Mammary epithelial cell (primary cell): ENCODE measurements around the gene UPK2.

- CAGE, long polyA plus RNA, result no peak
- RRBS, result no CpG with 5 or more reads among the region's 30 CpGs
Observed at GRCh38 chr11:118533846-118535069, 3.3 kb downstream of the TMEM25 start.

GRCh38 chr11:118572141-118572237 lies 220 bp upstream of the ARCN1 start:
- CAGE, long polyA plus RNA, result no peak
- RRBS, result no CpG with 5 or more reads among the region's 3 CpGs

GRCh38 chr11:118580859-118581446 lies 8.7 kb downstream of the ARCN1 start:
- CAGE, long polyA plus RNA, result no peak
- RRBS, result no CpG with 5 or more reads among the region's 10 CpGs

GRCh38 chr11:118608307-118609289 lies 1.2 kb downstream of the PHLDB1 start:
- CAGE, long polyA plus RNA, result no peak
- RRBS, result 3% methylated on average over 36 of the region's 79 CpGs

- CAGE, long polyA plus RNA, result no peak
- RRBS, result 99% methylated on average over 3 of the region's 13 CpGs
Observed at GRCh38 chr11:118630919-118631703, 23.7 kb downstream of the PHLDB1 start.

DNA sequence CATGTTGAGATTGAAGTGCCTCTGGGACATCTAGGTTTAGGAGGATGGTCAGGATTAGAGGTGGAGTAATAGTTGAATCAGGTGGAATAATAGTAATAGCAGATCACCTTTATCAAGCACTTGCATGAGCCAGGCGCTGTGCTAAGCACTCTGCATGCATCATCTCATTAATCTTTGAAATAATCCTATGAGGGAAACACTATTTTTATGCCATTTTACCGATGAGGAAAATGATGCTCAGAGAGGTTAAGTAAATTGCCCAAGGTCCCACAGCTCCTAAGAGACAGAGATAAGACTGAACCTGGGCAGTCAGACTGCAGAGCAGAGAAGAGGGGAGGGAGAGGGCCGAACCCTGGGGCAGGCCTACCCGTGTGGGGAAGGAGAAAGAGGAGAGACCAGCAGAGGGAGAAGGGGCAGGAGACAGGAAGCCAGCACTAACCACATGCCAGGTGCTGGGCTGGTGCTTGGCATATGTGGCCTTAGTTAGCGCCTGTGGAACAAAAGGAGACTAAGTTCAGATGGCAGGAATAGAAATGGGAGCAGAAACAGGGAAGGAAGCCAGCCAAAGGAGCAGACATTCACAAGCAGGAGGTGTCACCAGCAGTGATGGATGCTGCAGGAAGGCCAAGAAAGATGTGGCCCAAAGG lies 27.0 kb downstream of the TREH start:
- CAGE, long polyA plus RNA, result no peak
- RRBS, result no CpG with 5 or more reads among the region's 5 CpGs

- CAGE, long polyA plus RNA, result no peak
- RRBS, result no CpG with 5 or more reads among the region's 4 CpGs
Observed at GRCh38 chr11:118700156-118700740, 20.8 kb upstream of the TREH start.

- CAGE, long polyA plus RNA, result no peak
- RRBS, result no CpG with 5 or more reads among the region's 11 CpGs
Observed at GRCh38 chr11:118719032-118719761, 39.7 kb upstream of the TREH start.

DNA sequence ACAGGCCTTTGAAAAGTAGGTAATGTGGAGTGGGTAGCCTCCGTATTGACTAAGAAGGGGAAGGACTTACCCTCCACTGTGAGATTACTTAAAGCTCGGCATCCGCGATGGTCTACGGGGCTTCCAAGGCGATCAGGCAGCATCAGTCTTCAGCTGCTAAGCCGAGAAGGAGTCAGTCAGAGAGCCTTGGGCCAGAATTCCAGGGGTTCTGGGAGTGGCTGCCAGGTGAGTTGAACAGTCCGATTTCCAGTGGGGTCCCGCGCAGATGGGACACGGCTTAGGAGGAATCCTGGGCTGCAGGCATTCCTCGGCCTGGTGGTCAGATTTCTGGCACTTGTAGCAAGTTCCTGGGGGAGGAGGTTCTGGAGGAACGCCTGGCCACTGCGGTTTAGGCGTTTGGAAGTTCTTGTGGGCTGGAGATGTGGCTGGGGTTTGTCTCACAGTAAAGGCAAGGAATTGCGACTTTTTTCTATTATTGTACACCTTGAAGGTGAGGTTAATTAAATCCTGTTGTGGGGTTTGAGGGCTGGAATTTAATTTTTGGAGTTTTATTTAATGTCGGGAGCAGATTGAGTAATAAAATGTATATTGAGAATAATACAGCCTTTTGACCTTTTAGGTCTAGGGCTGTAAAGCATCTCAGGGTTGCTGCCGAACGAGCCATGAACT lies 40.8 kb upstream of the TREH start:
- CAGE, long polyA plus RNA, result no peak
- RRBS, result no CpG with 5 or more reads among the region's 19 CpGs

- CAGE, long polyA plus RNA, result no peak
- RRBS, result no CpG with 5 or more reads among the region's 5 CpGs
Observed at GRCh38 chr11:118789546-118789952, 1.4 kb downstream of the DDX6 start.

DNA sequence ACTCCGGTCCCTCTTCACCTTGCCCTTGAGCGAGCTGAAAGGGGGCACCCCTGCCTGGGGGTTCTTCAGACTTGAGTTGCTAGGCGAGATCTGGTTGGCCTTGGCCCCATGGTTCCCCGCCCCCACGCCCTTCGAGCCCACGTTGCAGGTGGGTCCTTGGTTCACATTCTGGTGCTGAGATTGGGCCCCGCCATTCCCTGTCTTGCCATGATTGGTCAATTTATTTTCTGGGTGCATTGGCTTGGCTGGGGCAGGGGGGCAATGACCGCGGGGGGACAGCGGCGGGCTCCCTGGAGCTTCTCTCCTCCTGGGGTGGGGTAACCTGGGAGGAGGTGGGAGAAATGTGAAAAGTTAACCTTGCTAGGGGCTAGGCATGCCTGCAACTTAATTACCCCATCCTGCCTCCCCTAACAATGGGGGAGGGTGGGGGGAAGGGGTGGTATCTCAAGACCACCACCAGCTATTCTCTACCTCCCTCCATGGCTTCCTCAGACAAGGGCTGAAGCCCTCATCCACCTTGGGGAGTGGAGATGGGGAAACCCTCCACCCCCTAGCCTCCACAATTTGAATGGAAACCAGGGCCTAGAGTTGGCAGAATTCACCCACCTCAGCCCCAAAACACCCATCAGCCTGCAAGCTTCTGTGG lies 17.3 kb downstream of the BCL9L start:
- CAGE, long polyA plus RNA, result no peak
- RRBS, result no CpG with 5 or more reads among the region's 12 CpGs

DNA sequence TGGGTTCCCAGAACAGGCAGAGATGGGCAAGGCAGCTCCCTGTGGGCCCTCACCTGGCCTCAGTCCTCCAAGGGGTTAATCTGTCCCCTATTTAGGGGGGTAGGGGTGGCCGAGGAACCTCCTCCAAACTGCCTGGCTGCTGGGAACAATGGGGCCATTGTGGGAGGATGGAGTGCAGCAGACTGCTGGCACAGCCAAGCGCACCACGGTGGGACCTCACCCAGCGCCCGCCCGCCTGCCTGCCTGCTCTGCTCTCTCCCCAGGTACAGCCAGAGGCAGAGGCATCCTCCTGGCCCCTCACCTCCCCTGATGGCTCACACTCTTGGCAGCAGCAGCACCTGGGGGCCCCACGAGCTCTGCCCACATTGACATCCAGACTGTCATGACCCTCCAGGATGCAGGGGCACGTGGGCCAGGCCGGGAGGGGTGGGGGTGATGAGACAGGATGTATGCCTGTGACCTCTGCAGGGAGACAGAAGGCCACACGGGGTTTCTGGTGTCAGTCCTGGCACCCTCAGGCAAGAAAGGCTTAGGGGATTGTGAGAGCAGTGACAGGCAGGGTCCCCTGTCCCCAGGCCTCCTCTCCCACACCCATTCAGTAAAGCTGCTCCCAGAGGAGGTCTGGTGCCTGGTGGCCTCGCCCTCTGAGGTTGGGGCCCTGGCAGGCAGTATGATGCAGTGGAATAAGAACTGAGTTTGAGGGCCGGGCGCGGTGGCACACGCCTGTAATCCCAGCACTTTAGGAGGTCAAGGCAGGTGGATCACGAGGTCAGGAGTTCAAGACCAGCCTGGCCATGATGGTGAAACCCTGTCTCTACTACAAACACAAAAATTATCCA lies 11.4 kb downstream of the BCL9L start:
- CAGE, long polyA plus RNA, result no peak
- RRBS, result no CpG with 5 or more reads among the region's 16 CpGs

- CAGE, long polyA plus RNA, result no peak
- RRBS, result no CpG with 5 or more reads among the region's 2 CpGs
Observed at GRCh38 chr11:118956066-118956554, at the start of gene UPK2. Gene UPK2 (plus strand): TSS chr11:118956298.

GRCh38 chr11:119044115-119045278 lies 12.5 kb downstream of the HYOU1 start:
- CAGE, long polyA plus RNA, result no peak
- RRBS, result no CpG with 5 or more reads among the region's 12 CpGs

GRCh38 chr11:119318554-119319434 lies 1.9 kb upstream of the MCAM start:
- CAGE, long polyA plus RNA, result no peak
- RRBS, result no CpG with 5 or more reads among the region's 19 CpGs

- CAGE, long polyA plus RNA, result no peak
- RRBS, result 12% methylated on average over 51 of the region's 85 CpGs
Observed at GRCh38 chr11:119339547-119340285, 967 bp downstream of the C1QTNF5 start.

- CAGE, long polyA plus RNA, result no peak
- RRBS, result no CpG with 5 or more reads among the region's 13 CpGs
Observed at GRCh38 chr11:119364718-119365815, 16.4 kb downstream of the USP2 start.

DNA sequence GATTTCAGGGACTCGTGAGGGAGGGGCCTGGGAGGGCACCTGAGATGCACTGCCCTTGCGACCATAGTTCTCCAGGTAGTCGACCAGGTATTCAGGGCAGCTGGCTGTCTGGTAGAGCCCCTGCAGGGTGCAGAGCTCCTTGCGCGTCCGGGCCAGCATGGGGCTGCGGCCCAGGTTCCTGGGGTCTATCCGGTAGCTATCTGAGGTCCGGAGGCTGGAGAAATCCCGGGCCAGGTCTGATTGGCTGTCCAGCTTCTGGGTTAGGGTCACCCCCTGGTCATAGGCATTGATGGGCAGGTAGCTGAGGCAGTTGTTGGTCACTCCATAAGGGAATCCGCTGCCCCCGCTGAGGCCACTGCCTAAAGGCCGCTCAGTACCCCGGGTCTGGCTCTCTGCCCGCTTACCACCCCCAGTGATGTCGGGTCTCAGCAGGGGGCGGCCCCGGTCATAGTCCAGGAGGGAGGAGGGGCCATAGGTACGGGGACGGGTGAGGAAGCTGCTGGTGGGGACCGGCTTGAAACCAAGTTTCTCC lies 8.6 kb downstream of the USP2 start:
- CAGE, long polyA plus RNA, result no peak
- RRBS, result 65% methylated on average over 11 of the region's 21 CpGs

- CAGE, long polyA plus RNA, result no peak
- RRBS, result no CpG with 5 or more reads among the region's 7 CpGs
Observed at GRCh38 chr11:119374064-119374717, 7.3 kb downstream of the USP2 start.

GRCh38 chr11:119375466-119375960 lies 6.0 kb downstream of the USP2 start:
- CAGE, long polyA plus RNA, result no peak
- RRBS, result no CpG with 5 or more reads among the region's 9 CpGs